HTR-8/SVneo (cell line): ENCODE results near the gene PIWIL4.

DNA sequence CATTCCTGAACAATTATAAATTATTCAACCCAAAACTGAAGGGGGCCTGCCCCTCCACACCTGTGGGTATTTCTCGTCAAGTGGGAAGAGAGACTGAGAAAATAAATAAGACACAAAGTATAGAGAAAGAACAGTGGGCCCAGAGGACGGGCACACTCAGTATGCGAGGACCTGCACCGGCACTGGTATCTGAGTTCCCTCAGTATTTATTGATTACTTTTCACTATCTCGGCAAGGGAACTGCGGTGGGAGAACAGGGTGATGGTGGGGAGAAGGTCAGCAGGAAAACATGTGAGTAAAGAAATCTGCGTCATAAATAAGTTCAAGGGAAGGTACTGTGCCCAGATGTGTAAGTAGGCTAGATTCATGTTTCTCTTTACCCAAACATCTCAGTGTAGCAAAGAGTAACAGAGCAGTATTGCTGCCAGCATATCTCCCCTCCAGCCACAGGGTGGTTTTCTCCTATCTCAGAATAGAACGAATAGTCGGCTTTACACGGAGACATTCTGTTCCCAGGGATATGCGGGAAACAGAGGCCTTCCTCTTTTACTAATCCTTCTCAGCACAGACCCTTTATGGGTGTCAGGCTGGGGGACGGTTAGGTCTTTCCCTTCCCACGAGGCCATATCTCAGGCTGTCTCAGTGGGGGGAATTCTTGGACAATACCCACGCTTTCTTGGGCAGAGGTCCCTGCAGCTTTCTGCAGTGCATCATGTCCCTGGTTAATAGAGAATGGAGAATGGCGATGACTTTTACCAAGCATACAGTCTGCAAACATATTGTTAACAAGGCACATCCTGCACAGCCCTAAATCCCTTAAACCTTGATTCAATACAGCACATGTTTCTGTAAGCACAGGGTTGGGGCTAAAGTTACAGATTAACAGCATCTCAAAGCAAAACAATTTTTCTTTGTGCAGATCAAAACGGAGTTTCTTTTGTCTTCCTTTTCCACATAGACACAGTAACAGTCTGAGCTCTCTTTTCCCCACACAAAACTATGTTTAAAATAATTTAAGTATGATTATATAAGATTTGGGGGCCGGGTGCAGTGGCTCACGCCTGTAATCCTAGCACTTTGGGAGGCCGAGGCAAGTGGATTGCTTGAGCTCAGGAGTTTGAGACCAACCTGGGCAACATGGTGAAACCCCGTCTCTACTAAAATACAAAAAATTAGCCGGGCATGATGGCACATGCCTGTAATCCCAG is 3.6 kb downstream of the C11orf54 start:
- RRBS: no CpG with 5 or more reads among the region's 21 CpGs

DNA sequence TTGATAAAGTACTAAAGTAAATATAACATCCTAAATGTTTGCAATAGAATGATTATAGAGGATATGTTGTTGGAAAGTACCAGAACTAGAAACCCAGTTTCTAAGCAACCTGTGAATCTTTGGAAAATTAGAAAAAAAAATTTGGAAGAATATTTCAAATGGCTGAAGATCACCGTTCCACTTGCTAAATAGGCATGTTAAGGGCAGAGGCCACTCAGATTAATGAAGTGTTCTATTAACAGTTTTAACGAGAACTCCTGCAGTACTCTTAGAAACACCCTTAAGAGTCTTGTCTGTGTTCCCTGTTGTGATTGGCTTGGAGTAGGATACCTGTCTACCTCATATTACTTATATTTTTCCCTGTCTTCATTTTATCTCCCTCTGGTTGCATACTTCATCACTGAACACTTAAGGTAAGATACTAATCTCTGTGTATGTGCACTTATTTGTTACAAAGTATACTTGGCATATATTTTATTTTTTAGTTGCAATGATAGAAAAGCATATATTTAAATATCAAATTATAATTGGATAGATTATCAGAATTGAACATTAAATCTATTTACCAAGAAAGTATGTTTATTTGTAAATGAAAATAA is 4.7 kb downstream of the C11orf54 start:
- RRBS: no CpG with 5 or more reads among the region's 2 CpGs

- RRBS: no CpG with 5 or more reads among the region's 1 CpG
Measured at GRCh38 chr11:93747072-93747528, 5.6 kb downstream of the C11orf54 start.

GRCh38 chr11:93784469-93785470 is 688 bp downstream of the MED17 start:
- RRBS: 1% methylated on average over 15 of the region's 60 CpGs

DNA sequence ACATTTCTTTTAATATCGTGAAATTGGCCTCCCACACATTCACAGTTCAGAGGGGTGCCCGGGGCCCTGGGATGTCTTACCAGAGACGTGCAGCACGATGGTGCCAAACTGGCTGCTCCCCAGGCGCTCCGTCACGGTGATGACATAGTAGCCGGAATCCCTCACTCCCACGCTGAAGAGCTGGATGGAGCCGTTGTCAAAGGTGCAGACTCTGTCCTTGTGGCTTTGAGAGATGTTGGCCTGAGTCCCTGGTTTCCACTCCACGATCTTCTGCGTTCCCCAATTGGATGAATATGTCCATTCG is 29.5 kb downstream of the VSTM5 start:
- RRBS: 93% methylated on average over 6 of the region's 13 CpGs

GRCh38 chr11:94129804-94130022 is 1.1 kb downstream of the PANX1 start:
- RRBS: no CpG with 5 or more reads among the region's 3 CpGs

- RRBS: no CpG with 5 or more reads among the region's 8 CpGs
Measured at GRCh38 chr11:94539257-94539833, 4.4 kb upstream of the FUT4 start.

DNA sequence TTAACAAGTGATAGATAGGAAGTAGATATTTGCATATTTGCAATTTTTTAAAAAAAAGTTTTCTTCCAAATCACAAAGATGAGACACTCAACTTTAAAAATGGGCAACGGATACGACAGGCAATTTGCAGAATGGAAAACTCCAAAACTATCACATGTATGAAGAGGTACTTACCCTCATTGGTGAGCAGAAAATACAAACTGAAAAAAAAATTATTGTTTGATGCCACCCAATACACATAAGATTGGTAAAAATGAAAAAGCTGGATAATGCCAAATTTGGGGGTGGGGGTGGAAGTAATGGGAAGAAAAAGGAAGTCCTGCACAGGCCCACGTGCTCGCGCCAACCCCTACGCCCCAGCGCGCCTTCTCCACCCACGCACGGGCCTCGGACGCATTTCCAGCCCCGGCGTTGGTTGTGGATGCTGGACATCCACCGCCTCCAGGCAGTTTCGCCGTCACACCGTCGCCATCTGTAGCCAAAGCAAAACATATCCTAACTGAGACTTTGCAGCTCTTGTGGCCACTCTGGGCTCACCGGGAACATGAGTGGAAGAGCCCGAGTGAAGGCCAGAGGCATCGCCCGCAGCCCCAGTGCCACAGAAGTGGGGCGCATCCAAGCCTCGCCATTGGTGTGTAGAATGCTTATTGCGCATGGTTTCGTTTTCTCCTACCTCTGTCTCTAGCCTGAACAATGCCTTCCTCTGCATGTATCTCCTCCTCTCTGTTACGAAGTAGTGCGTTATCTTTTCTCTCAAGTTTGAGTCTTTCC is at the start of gene PIWIL4:
Gene PIWIL4, plus strand, starts transcription at position 394 of the 771 bp plus-strand sequence.
- RRBS: 92% methylated on average over 4 of the region's 29 CpGs

DNA sequence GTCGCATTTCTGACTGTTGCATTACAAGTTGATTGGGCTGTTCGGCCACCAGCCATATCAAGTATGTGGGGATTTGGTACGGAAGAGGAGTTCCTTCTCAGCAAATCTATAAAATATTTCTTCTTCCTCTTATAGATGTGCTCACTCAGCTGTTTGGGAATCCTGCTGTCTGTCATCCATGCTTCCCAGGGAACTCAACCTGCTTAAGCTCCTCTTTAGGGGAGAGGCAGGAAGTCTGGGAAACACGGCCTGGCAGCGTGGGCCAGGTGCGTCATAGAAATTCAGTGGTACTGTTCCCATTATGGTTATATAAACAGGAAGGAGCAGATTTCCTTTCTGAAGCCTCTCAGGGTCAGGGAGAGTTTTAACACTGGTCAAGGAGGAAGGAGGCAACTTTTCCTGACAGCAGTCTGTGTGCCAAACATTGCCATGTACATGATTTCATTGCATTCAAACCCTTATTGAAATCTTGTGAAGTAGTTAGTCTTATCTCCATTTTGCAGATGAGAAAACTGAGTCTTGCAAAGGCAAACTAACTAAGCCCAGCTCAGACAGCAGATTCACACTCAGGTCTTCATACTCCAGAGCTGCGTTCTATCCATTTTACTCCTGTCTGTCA is 35.5 kb upstream of the AMOTL1 start:
- RRBS: no CpG with 5 or more reads among the region's 7 CpGs

- RRBS: no CpG with 5 or more reads among the region's 4 CpGs
Measured at GRCh38 chr11:94788467-94788900, 20.3 kb downstream of the AMOTL1 start.

GRCh38 chr11:94795828-94796292 is 27.7 kb downstream of the AMOTL1 start:
- RRBS: no CpG with 5 or more reads among the region's 3 CpGs

DNA sequence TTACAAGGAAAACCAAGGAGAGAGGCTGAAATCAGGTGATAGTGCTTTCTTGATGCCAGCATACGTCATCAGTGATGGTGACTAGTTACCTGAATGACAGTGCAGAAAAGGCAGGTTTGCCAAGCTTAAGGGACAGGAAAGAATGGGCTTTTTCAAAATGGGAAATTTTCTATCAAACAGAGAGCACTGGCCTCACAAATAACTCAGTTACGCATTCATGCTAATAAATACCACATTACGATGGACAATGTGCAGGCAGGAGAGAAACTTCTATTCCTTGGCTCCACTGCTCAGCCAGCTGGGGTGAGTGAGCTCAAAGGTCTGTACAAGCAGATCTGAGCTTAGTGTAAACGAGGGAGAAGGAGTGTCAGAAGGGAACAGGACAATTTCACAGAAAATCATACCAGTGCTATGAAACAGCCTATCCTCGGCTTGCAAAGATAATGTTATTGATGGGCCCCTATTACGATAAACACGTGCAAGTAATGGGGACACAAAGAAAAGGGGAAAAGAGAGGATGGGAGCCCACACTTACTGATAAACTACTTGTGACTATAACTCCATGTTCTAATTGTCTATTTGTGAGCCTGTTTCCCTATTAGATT is 46.1 kb downstream of the AMOTL1 start:
- RRBS: no CpG with 5 or more reads among the region's 7 CpGs

DNA sequence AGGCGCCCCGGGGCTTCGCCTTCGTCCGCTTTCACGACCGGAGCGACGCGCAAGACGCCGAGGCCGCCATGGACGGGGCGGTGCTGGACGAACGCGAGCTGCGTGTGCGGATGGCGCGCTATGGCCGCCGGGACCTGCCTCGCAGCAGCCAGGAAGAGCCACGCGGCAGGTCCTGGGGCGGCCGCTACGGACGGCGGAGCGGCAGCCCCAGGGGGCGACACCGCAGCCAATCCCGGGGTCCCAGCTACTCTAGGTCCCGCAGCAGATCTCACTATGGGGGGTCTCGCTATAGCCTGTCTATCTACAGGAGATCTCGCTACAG is 12.6 kb downstream of the KDM4E start:
- RRBS: no CpG with 5 or more reads among the region's 39 CpGs

- RRBS: no CpG with 5 or more reads among the region's 9 CpGs
Measured at GRCh38 chr11:95241509-95242302, 10.7 kb upstream of the SESN3 start.

GRCh38 chr11:95242303-95243193 is 11.5 kb upstream of the SESN3 start:
- RRBS: no CpG with 5 or more reads among the region's 10 CpGs

GRCh38 chr11:95443570-95443876 is 212.5 kb upstream of the SESN3 start:
- RRBS: no CpG with 5 or more reads among the region's 4 CpGs

- RRBS: no CpG with 5 or more reads among the region's 1 CpG
Measured at GRCh38 chr11:95699571-95700330, 89.8 kb downstream of the FAM76B start.

GRCh38 chr11:95785957-95786741 is 3.4 kb downstream of the FAM76B start:
- RRBS: no CpG with 5 or more reads among the region's 6 CpGs

DNA sequence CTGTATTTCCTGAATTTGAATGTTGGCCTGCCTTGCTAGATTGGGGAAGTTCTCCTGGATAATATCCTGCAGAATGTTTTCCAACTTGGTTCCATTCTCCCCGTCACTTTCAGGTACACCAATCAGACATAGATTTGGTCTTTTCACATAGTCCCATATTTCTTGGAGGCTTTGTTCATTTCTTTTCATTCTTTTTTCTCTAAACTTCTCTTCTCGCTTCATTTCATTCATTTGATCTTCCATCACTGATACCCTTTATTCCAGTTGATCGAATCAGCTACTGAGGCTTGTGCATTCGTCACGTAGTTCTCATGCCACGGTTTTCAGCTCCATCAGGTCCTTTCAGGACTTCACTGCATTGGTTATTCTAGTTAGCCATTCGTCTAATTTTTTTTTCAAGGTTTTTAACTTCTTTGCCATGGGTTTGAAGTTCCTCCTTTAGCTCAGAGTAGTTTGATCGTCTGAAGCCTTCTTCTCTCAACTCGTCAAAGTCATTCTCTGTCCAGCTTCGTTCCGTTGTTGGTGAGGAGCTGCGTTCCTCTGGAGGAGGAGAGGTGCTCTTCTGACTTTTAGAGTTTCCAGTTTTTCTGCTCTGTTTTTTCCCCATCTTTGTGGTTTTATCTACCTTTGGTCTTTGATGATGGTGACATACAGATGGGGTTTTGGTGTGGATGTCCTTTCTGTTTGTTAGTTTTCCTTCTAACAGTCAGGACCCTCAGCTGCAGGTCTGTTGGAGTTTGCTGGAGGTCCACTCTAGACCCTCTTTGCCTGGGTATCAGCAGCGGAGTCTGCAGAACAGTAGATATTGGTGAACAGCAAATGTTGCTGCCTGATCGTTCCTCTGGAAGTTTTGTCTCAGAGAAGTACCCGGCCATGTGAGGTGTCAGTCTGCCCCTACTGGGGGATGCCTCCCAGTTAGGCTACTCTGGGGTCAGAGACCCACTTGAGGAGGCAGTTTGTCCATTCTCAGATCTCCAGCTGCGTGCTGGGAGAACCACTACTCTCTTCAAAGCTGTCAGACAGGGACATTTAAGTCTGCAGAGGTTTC is 48.5 kb downstream of the MTMR2 start:
- RRBS: no CpG with 5 or more reads among the region's 16 CpGs